ENCODE measurements around a stretch of chr1.

DNA sequence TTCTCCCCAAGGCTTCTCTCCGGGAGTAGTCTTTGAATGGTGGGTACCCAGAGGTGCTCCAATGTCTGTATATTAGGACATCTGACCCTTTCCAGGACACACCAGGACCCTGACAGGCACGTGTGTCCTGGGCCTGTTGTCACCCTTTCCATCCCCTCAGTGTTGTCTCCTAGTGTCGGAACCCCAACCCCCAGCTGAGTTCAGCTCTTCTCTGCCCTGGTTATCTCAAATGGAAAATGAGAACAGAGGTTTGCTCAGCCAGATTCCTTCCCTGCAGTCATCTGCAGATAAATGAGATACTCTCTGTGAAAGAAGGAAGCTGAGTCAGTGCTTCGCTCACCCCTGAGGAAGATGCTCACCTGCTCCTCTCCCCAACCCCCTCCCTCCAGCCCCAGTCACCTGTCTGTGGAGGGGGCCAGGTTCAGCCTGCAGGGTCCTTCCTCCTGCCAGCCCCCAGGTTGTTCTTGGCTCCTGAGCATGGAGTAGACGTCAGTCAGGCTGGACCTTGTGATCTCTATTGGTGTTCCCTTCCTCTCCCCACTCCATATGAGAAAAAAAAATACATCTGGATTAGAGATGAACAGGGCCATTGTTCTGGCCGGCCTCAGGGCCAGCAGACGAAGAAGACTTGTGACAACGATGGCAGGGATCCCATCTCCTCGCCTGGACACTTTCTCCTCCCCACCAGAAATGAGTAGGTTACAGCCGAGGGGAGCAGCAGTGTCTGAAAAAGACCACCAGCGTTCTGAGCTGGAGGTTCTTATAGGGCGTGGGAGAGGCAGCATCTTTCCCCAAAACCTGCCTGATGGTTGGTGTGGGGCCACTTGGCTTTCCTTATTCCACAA lies 20.9 kb downstream of the PHGDH start:
- PRO-cap: no peak
- RAMPAGE, long total RNA, 4 experiments: no peak in any of the 4 experiments

DNA sequence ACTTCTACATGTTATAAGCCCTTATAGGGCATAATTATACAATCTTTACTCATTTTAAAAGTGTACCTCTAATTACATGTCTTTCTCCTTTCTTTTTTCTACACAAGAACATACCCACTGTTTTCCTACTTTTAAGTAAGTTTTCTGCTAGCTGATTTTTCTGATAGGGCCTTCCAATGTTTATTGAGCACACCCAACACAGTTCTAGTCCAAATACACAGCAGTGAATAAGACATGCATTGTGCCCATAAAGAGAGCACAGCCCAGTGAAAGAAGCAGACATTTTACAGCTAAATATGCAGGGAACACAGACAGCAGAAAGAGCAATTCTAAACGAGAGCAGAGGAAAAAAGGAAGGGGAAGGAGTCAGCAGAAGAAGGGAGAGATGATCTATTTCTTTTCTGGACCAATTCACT lies 3.0 kb downstream of the HMGCS2 start:
- PRO-cap: no peak
- RAMPAGE, long total RNA, 4 experiments: no peak in any of the 4 experiments

DNA sequence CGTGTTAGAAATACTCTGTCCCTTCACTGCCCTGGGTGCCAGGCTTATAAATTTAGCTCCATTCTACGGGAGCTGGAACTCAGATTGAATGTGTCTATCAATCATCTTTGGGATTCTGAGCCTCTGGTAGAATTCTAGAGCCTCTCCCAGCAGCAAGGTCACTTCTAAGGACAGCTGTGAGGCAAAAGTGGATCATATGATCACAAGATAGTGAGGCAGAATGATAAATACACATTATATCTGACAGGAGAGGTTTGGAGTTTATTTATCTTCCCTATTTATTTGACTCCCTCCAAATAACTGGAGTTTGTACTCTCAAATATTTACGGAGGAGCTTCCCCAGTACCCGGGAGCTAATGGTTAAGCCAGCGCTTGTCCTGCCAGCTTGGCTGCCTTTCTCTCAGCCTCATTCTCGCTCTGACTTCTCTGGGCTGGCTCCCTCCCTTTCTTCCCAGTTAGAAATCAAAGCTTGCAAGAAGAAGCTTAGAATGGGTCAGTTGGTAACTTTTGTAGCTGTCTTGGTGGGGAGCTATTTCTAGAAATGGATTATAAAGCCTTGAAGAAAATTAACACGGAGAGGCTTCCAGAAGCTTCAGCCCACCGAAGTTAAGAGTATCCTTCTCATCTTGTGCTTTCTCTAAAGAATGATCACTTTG lies 2.3 kb downstream of the HMGCS2 start:
- PRO-cap: no peak
- RAMPAGE, long total RNA, 4 experiments: no peak in any of the 4 experiments

GRCh38 chr1:119773556-119774299 lies 5.0 kb upstream of the HMGCS2 start:
- PRO-cap: no peak
- RAMPAGE, long total RNA, 4 experiments: no peak in any of the 4 experiments

- PRO-cap: no peak
- RAMPAGE, long total RNA, 4 experiments: no peak in any of the 4 experiments
These were observed 15.3 kb upstream of the HMGCS2 start for GRCh38 chr1:119783840-119784530.

DNA sequence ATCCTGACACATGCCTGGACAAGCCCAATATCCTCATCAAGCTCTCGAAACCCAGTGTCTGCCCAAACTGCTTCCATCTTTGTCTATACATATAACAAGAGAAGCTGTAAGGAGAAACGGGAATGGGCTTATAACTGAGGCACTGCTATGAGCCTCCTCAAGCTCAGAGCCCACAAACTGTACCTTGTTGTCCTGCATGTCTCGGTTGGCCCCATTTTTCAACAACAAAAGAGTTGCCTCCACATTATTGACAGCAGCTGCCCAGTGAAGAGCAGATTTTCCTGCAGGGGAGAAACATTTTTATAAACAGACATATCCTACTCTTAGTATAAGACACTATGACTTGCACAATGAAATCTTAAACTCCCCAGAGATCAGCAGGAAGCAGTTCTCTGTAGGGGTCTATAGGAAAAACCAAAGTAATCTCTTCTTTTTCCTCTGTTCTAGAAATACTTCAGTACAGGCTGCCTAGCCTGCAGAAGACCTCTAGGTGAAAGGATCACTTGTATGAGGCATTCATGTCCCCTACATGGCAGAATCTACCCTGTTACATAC lies 21.2 kb upstream of the ADAM30 start:
- PRO-cap: no peak
- RAMPAGE, long total RNA, 4 experiments: no peak in any of the 4 experiments

- PRO-cap: no peak
- RAMPAGE, long total RNA, 4 experiments: no peak in any of the 4 experiments
These were observed 41.3 kb upstream of the ADAM30 start for GRCh38 chr1:119937576-119938145.

- PRO-cap: unidirectional peak, minus-strand start at chr1:120341321; bidirectional peak, plus-strand start at chr1:120341995, minus-strand start at chr1:120342009
- RAMPAGE, long total RNA, 4 experiments: start-site peak on the minus strand in 2 of 4 experiments, at chr1:120341779-120342261 at its widest, 9 to 28 reads per replicate
These were observed 73.2 kb upstream of the NBPF8 start for GRCh38 chr1:120341231-120342362.

- PRO-cap: unidirectional peak, minus-strand start at chr1:120415775
- RAMPAGE, long total RNA, 4 experiments: no peak in any of the 4 experiments
These were observed 708 bp downstream of the NBPF8 start for GRCh38 chr1:120415421-120416064.

DNA sequence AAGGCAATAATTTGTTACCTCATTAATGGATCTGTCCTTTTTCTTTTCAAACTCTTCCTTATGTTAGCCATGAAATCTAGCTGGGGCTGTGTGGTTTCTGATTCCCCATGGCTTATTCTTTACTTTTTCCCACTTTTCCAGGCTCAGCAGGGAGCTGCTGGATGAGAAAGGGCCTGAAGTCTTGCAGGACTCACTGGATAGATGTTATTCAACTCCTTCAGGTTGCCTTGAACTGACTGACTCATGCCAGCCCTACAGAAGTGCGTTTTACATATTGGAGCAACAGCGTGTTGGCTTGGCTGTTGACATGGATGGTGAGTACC lies 46.2 kb downstream of the NBPF8 start:
- PRO-cap: no peak
- RAMPAGE, long total RNA, 4 experiments: no peak in any of the 4 experiments

GRCh38 chr1:120461893-120463099 lies 47.5 kb downstream of the NBPF8 start:
- PRO-cap: no peak
- RAMPAGE, long total RNA, 4 experiments: no peak in any of the 4 experiments

DNA sequence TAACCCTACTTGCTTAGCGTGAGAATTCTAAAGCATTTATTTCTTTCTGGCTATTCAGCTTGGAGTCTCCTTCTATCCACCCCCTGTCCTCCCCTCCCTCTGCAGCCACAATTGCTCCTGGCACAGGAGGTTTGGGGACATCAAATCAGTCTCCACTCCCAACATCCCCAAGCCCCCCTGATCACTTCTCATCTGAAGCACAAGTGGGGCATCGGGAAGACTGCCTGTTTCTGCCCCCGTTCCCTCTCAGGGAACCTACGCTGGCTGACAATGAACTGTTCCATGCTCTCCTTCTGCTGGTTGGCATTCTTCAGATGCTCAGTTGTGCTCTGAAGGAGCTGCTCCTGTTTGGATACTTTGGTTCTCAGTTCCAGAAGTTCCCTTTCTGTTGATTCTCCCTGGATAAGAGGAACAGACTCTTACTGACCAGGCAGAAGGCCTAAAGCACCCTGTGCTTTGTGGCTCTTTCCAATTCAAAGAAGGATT lies 76.9 kb downstream of the NBPF8 start:
- PRO-cap: no peak
- RAMPAGE, long total RNA, 4 experiments: no peak in any of the 4 experiments

- PRO-cap: no peak
- RAMPAGE, long total RNA, 4 experiments: no peak in any of the 4 experiments
These were observed 133.4 kb downstream of the NBPF8 start for GRCh38 chr1:120548257-120548694.

- PRO-cap: unidirectional peak, minus-strand start at chr1:120724722
- RAMPAGE, long total RNA, 4 experiments: no peak in any of the 4 experiments
These were observed 743 bp downstream of the NOTCH2NLR start for GRCh38 chr1:120724465-120724911.

- PRO-cap: no peak
- RAMPAGE, long total RNA, 4 experiments: no peak in any of the 4 experiments
These were observed 206.1 kb downstream of the H3-7 start for GRCh38 chr1:143699771-143699993.

GRCh38 chr1:144427495-144428372 lies 33.7 kb downstream of the NBPF15 start:
- PRO-cap: no peak
- RAMPAGE, long total RNA, 4 experiments: no peak in any of the 4 experiments

- PRO-cap: unidirectional peak, plus-strand start at chr1:144460895
- RAMPAGE, long total RNA, 4 experiments: no peak in any of the 4 experiments
These were observed 835 bp downstream of the NBPF15 start for GRCh38 chr1:144460694-144460973.

GRCh38 chr1:144546133-144547221 lies 46.2 kb upstream of the PPIAL4F start:
- PRO-cap: bidirectional peak, plus-strand start at chr1:144546411, minus-strand start at chr1:144546352; unidirectional peak, minus-strand start at chr1:144546539; bidirectional peak, plus-strand start at chr1:144546974, minus-strand start at chr1:144546759
- RAMPAGE, long total RNA, 4 experiments: no peak in any of the 4 experiments

GRCh38 chr1:144551176-144552063 lies 41.3 kb upstream of the PPIAL4F start:
- PRO-cap: bidirectional peak, plus-strand start at chr1:144552215, minus-strand start at chr1:144551930
- RAMPAGE, long total RNA, 4 experiments: no peak in any of the 4 experiments

DNA sequence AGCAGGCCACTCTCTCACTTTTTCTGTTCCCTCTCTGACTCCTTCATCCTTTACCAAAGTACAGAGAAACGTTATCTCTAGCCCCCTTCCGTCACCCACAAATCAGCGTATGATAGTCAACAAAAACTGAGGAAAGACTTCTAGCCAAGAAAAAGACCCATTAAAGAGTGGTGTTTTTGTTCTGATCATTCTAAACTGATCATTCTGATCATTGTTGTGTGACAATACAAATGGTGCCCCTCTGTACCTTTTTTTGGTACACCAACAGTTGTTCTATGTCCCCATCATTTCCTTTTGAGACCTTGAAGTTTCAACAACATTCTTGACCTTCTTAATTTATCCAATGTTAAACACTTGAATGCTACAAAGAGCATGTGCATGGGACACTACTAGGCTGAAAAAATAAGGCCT lies 25.2 kb downstream of the CD160 start:
- PRO-cap: no peak
- RAMPAGE, long total RNA, 4 experiments: no peak in any of the 4 experiments